Occipital lobe (tissue), 2 donors: ENCODE data around the genes ATP6V1E1 and BCL2L13.

GRCh38 chr22:12097755-12098109 lies 3430.3 kb upstream of the OR11H1 start:
- RAMPAGE, long total RNA, result no peak

DNA sequence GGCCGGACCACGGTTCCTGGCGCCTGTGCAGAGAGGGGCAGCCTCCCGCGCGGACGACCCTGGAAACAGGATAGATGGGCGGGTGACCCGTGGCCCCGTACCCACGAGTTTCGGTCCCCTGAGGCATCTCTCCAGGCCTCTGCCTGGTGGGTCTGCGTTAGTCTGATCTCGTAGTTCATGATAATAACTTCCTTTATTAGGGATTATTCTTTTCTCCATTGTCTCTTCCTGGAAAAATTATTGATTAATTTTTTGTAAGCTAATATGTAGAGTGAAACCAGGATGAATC lies 2925.4 kb upstream of the OR11H1 start:
- RAMPAGE, long total RNA, result no peak

- RAMPAGE, long total RNA, result no peak
These were observed 408.7 kb downstream of the CCT8L2 start for GRCh38 chr22:16183856-16184403.

DNA sequence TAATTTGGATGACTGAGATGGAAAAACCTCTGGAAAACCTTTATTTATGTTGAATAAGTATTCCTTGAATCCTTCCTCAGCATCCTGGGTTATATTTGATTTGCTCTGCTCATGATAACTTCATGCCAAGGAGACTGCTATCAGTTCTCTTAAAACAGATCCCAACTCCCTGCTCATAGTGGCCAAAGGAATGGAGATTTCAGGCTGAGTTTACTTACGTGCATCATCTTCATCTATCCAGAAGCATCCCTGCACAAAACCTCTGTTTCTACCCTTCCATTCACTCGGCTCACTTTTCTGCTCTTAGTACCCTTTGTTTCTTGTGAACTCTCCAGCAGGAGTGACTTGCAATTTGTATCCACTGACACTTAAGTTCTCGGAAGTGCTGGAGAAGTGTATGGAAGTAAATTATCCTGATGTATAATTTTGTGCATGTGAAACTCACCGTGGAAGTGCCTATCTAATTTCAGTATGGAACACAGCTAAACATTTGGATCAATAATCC lies 6.9 kb upstream of the CCT8L2 start:
- RAMPAGE, long total RNA, result no peak

DNA sequence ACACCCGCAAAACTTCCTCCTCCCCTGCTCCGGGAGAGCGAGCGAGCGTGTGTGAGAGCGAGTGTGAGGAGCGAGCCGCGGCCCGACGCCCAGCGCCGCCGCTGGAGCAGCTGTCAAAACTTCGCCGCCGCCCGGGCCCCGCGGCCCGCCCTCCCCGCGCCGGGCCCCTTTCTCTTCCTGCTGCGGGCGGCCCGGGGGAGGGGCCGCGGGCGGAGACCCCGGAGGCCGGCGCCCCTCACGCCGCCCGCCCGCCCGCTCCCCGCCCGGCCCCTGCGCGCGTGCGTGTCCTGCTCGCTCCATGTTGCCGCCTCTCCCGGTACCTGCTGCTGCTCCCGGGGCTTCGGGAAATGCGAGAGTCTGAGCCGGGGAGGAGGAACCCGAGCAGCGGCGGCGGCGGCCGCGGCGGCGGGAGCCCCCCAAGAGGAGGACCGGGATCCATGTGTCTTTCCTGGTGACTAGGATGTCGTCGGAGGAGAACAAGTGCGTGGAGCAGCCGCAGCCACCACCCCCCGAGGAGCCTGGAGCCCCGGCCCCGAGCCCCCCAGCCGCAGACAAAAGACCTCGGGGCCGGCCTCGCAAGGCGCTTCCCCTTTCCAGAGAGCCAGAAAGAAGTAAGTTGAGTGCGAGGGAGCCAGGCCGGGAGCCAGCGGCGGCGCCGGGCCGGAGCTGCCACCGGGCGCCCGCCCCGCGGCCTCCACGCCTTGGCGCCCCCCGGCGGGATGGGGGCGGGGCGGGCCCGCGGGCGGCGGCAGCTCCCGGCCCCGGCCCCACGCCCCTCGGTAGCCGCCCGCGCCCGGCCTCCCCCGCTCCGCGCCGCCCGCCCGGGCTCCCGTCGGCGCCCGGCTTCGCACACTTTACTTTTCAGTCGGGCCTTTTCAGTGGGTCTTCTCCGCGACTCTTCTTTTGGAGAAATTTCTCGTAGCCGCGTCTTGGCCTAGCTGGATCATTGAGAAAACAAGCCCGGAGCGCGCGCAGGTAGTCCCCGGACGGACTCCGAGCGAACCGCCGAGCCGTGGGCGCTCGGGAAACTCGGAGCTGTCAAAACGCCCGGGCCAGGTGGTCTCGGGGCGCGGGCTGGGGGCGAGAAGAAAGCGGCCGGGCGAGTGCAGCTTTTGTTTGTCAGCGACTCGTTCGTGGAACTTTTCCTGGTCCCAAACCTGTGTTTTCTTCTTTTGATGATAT lies 9.4 kb upstream of the CCT8L2 start:
- RAMPAGE, long total RNA, result no peak

GRCh38 chr22:16717945-16718311 lies 107.3 kb downstream of the XKR3 start:
- RAMPAGE, long total RNA, result no peak

- RAMPAGE, long total RNA, result no peak
These were observed 29.2 kb upstream of the GAB4 start for GRCh38 chr22:17036890-17037938.

DNA sequence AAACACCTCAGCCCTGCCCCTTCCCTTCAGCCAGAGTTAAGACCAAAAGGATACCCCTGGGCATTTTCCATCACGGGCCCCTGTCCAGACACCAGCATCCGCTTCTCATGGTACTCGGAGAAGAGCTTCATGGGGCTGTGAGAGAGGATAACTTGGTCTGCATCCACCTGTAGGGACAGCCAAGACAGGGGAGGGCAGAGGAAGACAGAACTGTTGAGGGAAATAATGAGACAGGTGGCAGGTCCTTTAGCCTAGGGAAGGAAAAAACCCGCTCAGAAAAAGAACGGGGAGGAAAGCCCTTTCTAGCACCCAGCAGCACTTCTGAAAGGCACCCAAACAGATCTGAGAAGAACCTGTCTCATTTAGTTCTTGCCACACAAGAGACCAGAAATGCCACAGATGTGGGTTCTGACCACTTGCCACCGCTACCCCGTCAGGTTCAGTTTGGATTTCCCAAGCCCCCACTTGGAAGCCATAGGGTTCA lies 10.6 kb downstream of the HDHD5 start:
- RAMPAGE, long total RNA, result no peak

DNA sequence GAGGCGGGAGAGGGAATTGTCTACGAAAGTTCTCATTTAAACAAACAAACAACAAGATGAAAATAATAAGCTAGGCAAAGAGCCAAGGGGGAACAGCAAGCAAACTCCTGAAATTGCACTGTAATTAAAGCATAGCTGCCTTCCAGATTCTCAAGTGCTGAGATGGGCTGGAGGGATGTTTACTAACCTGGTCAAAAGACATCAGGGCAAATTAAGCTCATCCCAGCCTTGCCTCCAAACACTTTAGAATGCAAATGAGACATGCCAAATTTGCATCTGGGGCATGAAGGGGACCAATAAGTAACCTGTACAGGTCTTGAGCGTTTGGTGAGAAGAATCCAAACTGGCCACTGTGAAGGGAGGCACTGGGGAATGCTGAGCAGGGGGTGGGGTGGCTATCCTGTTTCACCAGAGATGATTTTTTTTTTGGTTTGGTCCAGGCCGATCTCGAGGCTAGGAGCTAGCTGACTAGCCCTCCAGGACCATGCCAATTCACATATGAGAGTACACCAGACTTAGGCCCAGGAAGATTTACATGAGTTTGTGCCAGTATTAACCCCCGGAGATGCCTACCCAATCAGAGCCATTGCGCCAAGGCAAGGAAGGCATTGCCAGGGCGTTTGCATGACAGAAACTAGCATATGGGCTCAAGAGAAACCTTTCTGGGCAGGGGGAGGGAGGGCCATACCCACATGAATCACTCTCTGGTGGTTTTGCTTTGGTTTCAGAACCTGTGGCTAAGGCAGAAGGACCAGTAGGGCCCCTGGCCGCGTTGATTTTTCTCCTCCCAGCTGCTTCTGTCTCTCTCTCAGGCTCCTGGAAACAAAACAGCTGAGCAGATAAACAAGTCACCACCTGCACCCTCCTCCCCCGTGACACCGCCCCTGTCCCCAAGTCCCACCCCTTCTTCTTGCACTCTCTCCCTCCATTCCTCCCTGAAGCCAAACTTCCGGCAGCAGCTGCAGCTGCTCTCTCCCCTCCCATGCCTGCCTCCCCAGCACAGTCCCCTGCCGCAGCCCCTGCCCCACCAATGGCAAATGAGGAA lies 38.6 kb upstream of the ADA2 start:
- RAMPAGE, long total RNA, result no peak

- RAMPAGE, long total RNA, result no peak
These were observed 41.8 kb upstream of the ADA2 start for GRCh38 chr22:17260943-17261444.

GRCh38 chr22:17628381-17629277 lies at the start of gene ATP6V1E1:
Gene ATP6V1E1, minus strand, starts transcription at chr22:17628749.
- RAMPAGE, long total RNA, result start-site peak on the minus strand at chr22:17628712-17628749, 678 and 392 reads in 2 replicates

DNA sequence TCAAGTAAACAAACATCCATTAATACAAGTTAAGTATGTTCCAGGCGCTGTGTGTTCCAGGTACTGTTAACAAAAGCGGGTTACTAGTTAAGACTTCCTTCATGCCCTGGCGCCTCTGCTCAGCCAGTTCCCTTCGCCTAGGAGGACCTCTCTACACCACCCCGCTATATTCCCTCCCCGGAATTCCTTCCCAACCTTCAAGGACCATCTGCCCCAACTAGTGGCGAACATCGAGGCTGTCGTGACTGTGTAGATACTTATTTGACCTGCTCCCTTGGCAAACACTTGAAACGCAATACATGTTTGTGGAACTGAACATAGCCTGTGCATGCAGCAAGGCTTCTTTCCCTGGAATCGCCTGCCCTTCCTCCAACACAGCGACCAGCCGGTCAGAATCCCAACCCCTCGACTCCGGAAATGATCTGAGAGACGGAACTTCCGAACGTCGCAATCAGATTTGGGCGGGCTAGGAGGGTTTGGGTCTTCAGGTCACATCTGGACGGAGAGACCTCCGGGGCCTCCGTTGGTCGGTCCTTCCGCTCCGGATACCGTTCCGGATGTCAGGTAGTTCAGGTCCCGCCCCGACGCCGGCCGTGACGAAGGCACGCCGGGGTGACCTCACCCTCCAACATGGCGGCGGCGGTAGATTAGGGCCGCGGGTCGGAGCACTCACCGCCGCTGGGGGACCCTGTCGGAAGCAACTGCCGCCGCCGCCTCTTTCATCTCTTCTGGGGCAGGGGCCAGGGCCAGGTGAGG lies at the start of gene BCL2L13:
BCL2L13 (plus strand) TSS at position 621 of the 756 bp plus-strand sequence.
- RAMPAGE, long total RNA, result start-site peak on the minus strand centred at position 552 of the sequence, 54 bp wide, 21 and 11 reads in 2 replicates

DNA sequence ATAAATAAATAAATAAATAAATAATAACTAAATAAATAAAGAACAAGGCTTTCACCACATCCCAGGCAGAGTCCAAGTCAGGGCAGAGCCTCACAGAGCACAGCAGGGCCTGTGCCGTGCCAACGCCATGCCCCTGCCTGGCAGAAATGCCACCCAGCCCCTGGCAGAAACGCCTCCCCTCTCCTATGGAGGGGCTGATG lies 5.3 kb downstream of the BID start:
- RAMPAGE, long total RNA, result no peak

DNA sequence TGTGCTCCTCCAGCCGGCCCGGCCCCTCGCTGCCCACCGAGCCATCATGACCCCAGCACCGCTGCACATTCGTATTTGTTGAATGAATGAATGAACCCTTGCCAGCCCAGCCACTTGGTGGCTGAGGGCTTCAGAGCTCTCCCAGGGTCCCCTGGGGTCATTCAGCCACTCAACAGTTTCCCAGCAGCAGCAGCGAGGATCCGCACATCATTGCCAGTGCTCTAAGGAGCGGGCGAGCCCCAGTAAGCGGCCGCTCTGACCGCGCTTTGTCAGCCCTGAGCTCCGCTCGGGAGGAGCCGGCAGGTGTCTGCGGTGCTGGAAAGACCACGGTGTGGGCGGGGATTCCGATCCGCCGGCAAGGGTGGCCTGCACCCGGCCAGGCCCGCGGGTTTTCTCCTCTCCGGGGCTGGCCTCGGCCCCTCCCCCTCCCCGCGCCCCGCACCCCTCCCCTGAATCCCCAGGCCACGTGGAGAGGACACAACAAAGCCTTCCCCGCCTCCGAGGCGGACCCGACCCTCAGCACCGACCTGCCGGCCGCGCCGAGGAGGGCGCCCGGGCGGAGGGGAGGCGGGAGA lies 561 bp downstream of the BID start:
- RAMPAGE, long total RNA, result start-site peak on the minus strand centred at position 263 of the sequence, 97 bp wide, 35 and 17 reads in 2 replicates

- RAMPAGE, long total RNA, result no peak
These were observed 5.1 kb upstream of the BID start for GRCh38 chr22:17779102-17779950.

DNA sequence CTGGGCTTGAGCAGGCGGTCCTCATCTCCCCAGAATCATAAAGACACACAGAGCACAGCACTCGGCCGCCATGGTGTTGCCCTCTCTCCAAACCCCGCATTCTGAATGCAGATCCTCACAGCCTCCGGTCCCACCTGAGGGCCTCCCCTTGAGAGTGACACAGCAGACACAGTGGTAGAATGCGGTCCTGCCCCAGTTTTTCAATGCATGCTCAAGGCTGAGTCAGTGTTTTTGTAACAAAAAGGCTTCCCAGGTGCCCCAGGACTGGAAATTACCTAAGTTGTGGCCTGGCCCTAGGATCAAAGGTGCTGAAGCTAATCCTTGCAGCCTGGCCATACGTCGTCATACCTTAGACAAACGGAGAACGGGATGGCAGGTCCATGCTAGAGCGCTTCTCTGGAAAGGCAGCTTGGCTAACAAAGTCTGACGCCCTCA lies 30.4 kb upstream of the BID start:
- RAMPAGE, long total RNA, result no peak

- RAMPAGE, long total RNA, result no peak
These were observed 54.6 kb downstream of the MICAL3 start for GRCh38 chr22:17969540-17970389.

GRCh38 chr22:18061031-18061935 lies 16.5 kb upstream of the PEX26 start:
- RAMPAGE, long total RNA, result no peak

GRCh38 chr22:19144743-19144990 lies 216 bp upstream of the ESS2 start:
- RAMPAGE, long total RNA, result no peak

DNA sequence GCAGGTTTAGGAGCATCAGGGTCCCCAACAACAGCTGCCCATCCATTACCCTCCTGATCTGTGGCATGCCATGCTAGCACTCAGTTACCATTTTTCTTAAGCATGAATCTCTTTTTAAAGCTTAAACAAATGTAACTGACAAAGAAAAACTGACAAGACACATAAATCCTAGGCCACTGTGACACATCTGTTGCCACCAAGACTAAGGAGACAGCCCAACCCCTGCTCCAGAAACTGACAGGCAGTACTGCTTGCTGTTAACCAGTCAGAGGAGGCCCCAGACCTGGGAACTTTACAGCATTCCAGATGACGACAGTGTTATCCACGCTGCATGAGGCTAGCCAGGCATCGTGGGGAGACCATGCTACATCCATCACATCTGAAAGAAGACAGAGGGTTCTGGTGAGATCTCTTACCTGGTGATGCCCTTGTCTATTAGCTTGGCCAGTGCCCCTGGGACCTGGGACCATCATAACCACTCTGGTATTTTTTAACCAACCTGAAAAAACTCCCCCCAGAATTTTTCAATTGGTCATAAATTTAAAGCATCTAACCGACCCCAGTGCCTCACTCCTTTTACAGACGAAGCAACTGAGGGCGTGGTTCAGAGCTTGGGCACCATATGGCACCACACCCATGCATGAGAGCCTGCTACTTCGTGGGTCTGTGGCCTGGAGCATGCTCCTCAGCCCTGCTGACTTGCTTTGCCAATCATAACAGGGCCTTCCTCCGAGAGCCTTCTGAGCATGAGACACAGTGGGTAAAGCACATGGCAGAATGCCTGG lies 33.6 kb downstream of the HIRA start:
- RAMPAGE, long total RNA, result no peak